Astrocyte (in vitro differentiated cells and primary cell): ENCODE data around the genes CHPT1, C12orf42, HCFC2 and TXNRD1.

GRCh38 chr12:101599791-101600465 is 5.2 kb downstream of the MYBPC1 start:
- PRO-cap: no peak
- RRBS, 2 experiments: no CpG with 5 or more reads among the region's 5 CpGs

DNA sequence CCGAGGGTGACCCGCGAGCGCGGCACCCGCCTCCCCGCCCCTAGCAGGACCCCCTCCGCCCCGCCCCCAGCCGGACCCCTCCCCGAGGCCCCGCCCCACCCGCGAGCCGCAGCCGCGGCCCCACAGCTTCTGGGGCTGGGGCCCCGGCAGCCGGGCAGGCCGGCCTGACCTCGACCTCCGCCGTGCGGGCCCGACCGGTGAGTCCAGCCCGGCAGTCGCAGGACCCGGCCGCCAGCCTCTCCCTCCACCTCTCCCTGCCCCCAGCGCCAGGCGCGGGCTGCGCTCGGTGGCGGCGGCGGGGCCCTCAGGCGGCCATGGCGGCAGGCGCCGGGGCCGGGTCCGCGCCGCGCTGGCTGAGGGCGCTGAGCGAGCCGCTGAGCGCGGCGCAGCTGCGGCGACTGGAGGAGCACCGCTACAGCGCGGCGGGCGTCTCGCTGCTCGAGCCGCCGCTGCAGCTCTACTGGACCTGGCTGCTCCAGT is at the start of gene CHPT1:
TSS of gene CHPT1 (plus strand) at position 93 of the 480 bp plus-strand sequence.
- PRO-cap: no peak
- RRBS, 2 experiments: 1 to 2% methylated on average over 15 to 20 of the region's 64 CpGs

GRCh38 chr12:101747849-101748849 is 8.9 kb upstream of the SYCP3 start:
- PRO-cap: no peak
- RRBS, 2 experiments: no CpG with 5 or more reads among the region's 7 CpGs

DNA sequence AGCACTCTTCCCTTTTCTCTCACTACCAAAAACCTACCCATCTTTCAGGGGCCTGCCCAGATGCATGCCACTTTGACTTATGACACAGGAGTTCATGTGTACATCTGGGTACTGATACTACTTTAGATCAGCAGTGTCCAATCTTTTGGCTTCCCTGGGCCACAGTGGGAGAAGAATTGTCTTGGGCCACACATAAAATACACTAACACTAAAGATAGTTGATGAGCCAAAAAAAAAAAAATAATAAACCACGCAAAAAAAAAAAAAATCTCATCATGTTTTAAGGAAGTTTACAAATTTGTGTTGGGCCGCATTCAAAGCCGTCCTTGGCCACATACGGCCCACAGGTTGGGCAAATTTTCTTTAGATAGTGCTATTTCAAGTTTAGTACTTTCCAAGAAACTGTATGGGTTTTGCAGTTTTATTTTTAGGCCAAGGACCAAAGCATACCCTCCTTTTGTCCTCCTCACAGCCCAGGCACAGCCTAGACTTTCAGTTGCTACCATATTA is 39.5 kb downstream of the GNPTAB start:
- PRO-cap: no peak
- RRBS, 2 experiments: no CpG with 5 or more reads among the region's 4 CpGs

- PRO-cap: no peak
- RRBS, 2 experiments: 10 to 13% methylated on average over 3 of the region's 19 CpGs
Observed at GRCh38 chr12:101876700-101877080, 690 bp upstream of the DRAM1 start.

DNA sequence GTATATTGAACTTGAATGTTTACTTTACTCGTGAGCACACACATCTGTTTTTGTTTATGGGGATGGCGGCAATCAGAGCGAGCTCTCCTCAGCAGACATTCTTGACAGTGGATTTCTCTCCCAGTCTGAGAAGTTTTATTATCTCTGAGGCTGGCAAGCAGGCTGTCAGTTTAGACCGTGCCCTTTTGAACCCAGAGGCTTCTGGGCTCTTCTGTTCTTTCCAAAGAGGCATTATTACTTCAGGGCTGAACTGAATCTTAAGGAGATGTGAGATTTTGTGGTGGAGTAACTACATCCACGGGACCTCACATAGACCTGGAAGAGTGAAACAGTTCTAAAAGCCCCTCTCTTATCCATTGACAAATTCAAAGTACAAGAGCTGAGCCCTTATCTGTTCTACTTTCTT is 68.2 kb downstream of the DRAM1 start:
- PRO-cap: no peak
- RRBS, 2 experiments: no CpG with 5 or more reads among the region's 5 CpGs

DNA sequence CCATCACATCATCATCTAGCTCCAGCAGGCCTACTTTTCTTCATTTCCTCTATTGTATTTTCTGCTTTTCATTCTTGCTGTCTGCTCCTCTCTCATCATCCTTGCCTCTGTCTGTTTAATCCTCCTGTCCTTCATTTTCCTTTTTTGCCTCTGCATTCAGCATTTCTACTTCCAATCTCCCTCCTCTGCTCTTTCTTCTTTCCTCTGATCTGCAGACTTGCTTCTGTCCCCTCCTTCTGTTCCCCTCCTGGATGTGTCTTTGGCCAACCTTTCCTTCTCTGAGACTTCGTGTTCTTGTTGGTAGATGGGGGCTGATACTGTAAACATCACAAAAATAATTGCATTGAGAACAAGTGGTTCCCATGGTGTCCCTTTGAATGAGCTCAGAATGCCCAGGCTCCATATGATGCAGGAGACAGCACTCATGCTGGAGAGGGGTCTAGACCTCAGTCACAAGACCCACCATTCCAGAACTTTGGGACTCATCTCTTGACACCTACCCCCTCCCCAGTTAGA is 62.6 kb downstream of the IGF1 start:
- PRO-cap: no peak
- RRBS, 2 experiments: no CpG with 5 or more reads among the region's 1 CpG

GRCh38 chr12:102950265-102951558 is 6.8 kb upstream of the ASCL1 start:
- PRO-cap: no peak
- RRBS, 2 experiments: 4 to 7% methylated on average over 12 of the region's 57 CpGs

GRCh38 chr12:102958192-102958909 is 877 bp downstream of the ASCL1 start:
- PRO-cap: no peak
- RRBS, 2 experiments: 2 to 3% methylated on average over 14 to 26 of the region's 86 CpGs

DNA sequence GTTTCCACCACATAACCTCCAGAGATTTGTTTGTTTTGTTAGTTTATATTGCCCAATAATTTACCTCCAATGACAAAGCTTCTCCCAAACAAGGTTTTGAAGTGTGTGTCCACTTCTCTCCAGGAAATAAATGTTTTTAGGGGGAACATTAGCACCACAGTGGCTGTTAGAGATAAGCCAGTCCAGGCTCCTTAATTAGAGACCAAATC is 215.3 kb downstream of the ASCL1 start:
- PRO-cap: no peak

- PRO-cap: no peak
- RRBS, 2 experiments: 2 to 3% methylated on average over 28 to 50 of the region's 91 CpGs
Observed at GRCh38 chr12:103495072-103496232, at the start of gene C12orf42. Gene C12orf42, minus strand, starts transcription at chr12:103495968.

- PRO-cap: no peak
- RRBS, 2 experiments: no CpG with 5 or more reads among the region's 3 CpGs
Observed at GRCh38 chr12:103848312-103848598, 7.2 kb upstream of the NT5DC3 start.

DNA sequence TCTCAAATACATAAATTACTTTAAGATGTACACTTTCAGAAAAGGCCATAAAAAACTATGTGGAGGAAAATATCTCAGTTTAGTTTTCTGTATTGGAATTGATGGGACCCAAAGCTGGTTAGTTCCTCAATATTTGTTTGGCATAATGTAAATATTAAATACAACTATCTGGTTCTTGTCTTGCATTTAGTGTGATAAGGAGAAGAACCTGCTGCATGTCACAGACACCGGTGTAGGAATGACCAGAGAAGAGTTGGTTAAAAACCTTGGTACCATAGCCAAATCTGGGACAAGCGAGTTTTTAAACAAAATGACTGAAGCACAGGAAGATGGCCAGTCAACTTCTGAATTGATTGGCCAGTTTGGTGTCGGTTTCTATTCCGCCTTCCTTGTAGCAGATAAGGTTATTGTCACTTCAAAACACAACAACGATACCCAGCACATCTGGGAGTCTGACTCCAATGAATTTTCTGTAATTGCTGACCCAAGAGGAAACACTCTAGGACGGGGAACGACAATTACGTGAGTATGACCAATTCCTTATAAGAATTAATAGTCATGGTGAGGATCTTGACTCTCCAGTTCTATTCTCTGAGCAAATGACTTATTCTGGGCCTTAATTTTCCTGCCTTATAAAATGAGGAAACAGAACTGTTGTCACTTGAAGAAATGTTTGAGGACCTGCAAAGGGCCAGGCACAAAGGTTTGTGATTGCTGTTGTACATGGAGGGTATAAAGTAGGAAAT is 3.7 kb downstream of the HSP90B1 start:
- PRO-cap: no peak
- RRBS, 2 experiments: no CpG with 5 or more reads among the region's 8 CpGs

DNA sequence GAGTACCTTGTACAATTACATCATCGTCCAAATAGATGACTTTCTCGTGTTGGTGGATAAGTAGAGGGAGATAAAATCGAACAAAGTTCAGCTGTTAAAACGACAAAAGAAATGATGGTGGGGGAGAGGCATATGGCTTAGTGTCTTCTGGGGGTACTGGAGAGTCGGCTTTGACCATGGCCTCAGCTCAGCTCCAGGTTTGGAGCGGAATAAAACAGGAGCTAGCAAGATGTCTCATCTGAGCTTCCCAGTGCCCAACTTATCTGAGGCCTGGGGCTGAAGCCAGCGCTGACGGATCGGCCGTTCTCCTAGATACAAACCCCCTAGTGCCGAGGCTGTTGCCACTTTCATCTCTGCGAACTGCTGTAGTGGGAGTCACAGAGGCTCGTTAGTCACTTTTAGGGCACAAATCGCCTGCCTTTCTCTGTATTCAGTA is 31.8 kb downstream of the TDG start:
- PRO-cap: no peak
- RRBS, 2 experiments: no CpG with 5 or more reads among the region's 14 CpGs

DNA sequence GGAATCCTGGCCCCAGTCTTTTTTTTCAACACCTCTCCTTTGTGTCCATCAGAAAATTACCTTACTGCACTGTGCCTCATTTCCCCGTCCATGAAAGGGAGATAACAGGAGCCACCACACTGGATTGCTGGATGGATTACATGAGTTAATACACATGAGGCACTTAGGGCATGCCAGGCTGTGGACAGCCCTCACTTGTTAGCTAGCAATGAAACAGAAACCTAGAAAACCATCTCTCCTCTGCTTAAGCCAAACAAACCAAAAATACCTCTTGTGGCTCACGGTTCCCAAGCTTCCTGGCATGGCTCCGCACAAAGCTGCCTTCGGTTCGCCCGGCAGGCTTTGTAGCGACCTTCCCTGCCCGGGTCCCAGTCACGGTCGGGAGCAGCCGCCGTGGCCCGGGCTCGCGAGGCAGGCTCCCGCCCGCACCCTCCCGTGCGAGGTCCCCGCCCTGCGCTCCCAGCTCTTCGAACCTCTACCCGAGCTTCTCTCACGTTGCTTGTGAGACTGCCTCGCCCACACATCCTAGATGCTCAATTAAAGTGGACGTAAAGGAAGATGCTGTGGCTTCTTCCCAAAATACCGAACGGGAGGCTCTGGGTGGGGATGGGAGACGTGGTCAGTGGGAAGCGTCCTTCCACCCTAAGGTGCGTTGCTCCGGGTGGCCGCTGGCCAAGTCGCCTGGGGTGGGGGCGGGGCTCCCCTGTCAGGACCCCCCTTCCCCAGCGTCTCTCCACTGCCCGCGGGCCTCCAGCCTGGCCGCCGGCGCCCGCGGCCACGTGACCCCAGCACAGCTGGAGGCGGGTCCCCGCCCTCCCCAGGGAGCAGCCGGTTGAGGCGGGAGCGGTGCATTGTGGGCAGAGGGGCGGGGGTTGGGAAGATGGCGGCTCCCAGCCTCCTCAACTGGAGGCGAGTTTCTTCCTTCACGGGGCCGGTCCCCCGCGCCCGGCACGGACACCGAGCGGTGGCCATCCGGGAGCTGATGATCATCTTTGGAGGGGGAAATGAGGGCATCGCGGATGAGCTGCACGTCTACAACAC is at the start of gene HCFC2:
TSS of gene HCFC2 (plus strand) at position 851 of the 1,041 bp plus-strand sequence.
- PRO-cap: unidirectional peak, minus-strand start at position 432 of the sequence
- RRBS, 2 experiments: 1 to 2% methylated on average over 14 to 25 of the region's 64 CpGs

DNA sequence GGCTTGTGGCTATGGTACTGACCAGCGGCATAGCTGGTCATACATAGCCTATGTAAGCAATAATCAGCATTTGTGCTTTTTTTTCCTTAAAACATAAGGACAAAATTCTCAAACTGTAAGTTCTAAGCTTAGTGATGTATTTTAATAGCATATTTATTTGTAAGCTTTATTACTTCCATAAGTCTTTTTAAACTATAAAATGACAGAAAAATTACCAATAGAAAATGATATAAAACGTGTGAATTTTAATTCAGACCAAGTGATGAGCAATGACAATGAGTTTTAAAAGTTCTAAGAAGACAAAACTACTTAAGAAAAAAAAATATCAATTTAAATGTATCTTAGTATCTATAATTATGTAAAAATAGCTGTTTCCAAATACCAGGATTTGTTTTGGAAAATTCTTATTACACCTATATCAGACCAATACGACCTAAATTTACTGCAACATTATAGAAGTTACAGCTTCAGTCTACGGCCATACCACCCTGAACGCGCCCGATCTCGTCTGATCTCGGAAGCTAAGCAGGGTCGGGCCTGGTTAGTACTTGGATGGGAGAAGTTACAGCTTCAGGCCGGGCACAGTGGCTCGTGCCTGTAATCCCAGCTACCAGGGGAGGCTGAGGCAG is 13.1 kb downstream of the NFYB start:
- PRO-cap: unidirectional peak, plus-strand start at position 469 of the sequence
- RRBS, 2 experiments: no CpG with 5 or more reads among the region's 12 CpGs

- PRO-cap: unidirectional peak, plus-strand start at chr12:104215779; unidirectional peak, minus-strand start at chr12:104216267
- RRBS, 2 experiments: 3 to 9% methylated on average over 9 to 13 of the region's 81 CpGs
Observed at GRCh38 chr12:104215497-104216350, at the start of gene TXNRD1. Gene TXNRD1, plus strand, starts transcription at chr12:104215779.

DNA sequence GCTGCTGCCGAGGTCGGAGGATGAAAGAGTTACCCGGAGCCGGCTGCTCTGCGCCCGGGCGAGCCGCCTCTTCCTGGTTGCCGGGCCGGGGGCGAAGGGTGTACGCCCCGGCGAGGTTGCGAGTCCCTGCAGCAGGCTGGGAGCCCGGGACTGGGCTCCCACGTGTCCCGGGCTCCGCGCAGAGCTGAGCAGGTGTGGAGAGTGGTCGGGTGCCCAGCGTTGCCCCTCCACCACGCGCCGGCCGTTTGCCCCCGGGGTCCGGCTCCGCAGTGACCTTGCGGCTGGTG is 1.1 kb downstream of the CHST11 start:
- PRO-cap: no peak
- RRBS, 2 experiments: 1% methylated on average over 14 to 15 of the region's 30 CpGs

- PRO-cap: no peak
- RRBS, 2 experiments: no CpG with 5 or more reads among the region's 11 CpGs
Observed at GRCh38 chr12:104494243-104494825, 37.6 kb downstream of the CHST11 start.

DNA sequence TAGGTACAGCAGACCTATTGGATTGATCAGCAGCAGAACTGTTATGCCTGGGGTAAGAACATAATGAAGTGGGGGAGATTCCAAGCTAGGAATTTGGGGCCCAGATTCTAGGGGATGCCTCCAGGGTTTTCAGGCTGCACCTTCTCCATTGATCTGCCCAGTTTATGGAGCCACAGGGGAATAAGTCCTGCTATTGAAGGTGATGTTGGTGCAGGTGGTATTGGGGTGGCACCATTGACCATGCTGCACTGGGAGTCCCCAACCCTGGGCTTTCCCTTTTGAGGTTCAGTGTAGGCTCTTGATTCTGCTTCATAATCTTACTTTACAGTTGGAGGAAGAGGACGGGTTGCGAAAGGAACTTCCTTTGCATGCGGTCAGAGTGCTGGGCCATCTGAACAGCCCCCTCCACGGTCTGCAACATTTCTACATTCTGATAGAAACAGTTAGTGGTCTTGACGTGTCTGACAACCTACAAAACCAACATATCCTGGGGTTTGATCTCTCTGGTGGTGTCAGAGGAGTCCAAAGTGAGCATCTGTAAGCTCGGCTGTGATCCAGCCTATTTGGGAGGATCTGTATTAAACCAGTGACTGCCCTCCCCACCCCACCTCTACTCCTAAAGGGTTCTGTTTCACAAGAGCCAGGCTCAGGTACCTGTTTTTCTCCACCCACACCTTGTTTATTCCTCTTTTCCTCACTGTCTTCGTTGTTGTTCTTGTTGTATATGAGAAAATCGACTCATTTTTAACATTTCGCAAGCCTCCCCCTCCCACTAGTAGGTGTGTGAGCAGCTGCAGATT is 113.0 kb downstream of the CHST11 start:
- PRO-cap: no peak
- RRBS, 2 experiments: no CpG with 5 or more reads among the region's 9 CpGs